Cardiac atrium fibroblast (primary cell): ENCODE measurements around a stretch of chr20.

DNA sequence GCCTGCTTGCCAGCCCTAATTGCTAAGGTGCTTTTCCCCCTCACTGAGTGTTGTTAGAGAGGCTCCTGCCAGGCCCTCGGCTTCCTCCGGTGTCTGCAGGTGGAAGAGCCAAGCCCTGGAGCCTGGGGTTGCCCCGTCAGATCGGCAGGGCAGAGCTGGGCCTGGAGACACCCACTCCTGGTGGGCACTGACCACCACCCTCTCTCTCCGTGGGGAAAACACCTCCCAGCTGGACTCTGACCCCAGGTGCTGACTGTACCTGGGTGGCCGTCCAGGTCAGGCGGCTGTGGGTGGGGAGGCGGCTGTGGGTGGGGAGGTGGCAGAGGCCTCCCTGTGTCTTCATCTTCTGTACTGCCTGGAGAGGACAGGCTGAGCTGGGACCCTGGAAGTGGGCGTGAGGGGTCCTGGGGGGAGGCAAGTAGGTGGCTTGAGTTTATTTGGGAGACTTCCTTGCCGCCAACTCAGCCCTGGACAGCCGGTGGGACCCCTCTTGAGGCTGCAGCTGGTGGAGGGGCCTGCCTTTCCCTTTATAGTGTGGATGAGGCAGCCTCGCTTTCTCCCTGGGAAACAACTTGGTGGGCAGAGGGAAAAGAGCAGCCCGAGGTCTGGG lies 6.2 kb upstream of the CABLES2 start:
- RAMPAGE, long total RNA: no peak

- RAMPAGE, long total RNA: no peak
Observed at GRCh38 chr20:62480195-62480714, 4.5 kb upstream of the GATA5 start.

DNA sequence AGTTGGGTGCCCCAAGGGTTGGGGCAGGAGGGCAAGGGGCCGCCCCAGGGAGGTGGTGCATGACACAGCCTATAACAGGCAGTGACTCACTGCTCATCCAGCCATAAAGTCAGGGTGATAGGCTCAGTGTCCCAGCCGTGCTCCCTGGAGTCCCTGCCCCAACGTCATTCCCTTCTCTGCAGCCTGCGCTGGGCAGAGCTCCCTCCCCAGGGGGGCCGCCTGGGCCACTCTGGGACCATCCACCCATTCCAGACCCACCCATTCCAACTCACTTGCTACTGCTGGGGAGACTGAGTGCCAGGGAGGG lies 13.9 kb upstream of the GATA5 start:
- RAMPAGE, long total RNA: no peak

DNA sequence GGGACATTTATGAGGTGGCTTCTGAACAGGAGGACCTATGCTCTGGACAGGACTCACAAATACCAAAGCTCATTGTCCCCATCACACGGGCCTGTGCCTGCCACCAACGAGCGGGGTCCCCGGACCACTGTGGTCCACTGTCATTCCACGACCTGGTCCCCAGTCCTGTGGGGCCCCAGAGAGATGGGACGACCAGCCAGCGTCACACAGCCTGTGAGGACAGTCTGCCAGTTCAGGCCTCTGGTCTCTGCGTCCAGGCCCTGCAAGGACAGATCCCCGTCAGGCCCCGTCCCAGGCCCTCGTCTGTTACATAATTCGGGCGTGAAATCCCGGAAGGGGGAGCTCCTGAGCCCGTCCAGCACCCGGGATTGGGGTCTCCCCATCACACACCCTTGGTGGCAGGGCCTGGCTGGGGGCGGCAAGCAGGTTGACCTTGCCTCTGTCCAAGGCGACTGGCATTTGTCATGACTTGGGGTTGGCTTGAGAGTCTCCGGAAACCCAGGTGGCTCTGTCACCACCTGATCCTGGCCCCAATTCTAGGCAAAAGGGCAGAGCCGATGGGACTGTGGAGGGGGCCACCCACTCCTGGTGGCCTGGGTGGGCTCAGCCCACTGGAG lies 73.7 kb upstream of the GATA5 start:
- RAMPAGE, long total RNA: no peak

DNA sequence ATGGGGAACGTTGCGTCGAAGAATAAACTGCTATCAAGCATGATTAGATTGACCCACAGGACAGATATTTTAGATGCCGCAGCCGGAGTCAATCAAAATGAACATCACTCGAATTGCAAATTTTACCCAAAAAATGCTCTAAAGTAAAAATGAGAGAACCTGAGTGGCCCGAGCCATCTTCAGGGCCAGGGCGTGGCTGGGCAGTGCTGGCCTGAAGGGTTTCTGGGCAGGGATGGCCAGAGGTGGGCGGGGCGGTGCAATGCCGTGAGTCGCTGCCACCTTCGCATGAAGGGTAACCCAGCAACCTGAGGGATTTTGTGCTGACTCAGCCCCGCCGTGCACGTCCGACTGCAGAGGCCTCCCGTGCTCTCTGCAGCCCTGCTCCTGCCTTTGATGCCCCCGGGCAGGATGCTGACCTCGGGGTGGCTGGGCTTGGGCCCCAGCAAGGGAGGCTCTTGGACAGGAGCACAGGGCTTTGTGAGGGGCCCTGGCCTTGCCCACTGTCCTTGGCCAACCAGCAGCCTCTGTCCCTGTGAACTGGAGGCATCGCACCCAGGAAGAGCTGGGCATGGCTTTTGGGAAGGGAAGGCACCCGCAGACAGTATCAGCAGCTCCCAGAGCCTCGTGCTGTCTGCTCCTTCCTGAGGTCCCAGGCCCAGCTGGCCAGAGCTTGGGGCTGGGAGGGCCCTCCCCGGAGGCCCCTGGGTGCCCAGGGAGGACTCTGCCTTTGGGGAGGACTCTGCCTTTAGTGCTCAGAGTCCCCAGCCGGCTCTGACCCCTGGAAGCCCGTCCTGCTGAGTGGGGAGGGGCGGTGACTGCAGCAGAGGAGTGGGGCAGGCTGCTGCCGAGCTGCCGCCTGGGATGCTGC lies 81.8 kb upstream of the GATA5 start:
- RAMPAGE, long total RNA: no peak

DNA sequence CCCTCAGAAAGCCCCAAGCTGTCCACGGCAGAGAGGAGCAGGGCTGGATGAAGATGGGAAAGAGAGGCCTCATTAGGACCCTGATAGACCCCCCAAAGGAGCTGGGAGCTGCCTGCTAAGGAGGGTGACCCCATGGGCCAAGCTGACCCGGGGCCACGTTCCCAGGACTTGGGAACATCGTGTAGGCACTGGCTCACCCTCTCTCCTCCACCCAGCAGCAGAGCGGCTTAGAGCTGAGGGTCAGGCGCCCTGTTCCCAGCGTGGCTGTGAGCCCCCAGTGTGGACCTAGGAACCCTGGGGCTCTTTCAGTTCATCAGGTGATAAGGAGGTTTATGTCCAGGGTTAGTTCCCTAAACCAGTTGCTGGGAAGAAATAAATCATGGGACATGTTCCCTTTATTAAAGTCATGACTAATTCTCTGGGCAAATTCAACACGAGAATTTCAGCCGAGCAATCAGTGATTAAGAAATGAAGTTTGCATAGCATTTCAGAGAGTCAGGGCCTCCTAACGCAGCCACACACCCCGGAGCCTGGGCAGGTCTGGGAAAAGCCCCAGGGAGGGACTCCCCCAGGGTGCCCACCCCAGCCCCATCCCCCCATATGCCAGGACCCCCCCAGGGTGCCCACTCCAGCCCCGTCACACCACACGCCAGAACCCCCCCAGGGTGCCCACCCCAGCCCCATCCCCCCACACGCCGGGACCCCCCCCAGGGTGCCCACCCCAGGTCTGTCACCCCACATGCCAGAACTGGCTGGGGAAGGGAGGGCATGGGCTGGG lies 20.0 kb downstream of the SLCO4A1 start:
- RAMPAGE, long total RNA: no peak

GRCh38 chr20:62797853-62798703 lies 1.8 kb downstream of the MRGBP start:
- RAMPAGE, long total RNA: no peak

DNA sequence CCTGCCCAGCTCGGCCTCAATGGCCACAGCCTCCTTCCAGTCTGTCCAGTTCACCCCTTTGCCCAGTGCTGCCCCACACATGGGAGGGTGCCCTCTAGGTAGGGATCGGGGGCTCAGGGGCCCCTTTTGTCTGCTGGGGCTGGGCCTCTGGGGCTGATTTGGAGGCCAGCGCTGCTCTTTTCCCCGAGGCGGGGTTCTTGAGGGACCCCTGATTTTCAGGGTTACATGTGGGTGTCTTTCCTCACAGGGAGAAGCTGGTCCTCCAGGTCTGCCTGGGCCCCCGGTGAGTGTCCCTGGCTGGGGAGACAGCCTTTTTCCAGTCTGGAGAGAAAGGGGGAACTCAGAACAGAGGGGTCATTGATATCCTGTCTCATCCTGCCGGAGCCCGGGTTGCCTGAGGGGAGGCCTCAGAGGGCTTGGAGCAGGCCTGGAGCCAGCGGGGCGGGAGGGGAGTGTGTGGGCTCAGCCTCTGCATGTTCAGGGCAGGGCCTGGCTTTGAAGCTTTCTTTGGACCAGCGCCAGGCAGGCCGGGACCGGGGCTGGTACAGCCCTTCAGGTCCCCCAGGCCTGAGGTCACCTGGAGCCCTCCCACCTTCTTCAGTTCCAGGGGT lies 1.5 kb downstream of the COL9A3 start:
- RAMPAGE, long total RNA: no peak

GRCh38 chr20:62860260-62860930 lies 1.2 kb downstream of the TCFL5 start:
- RAMPAGE, long total RNA: no peak

- RAMPAGE, long total RNA: no peak
Observed at GRCh38 chr20:62875404-62876027, 13.9 kb upstream of the TCFL5 start.

DNA sequence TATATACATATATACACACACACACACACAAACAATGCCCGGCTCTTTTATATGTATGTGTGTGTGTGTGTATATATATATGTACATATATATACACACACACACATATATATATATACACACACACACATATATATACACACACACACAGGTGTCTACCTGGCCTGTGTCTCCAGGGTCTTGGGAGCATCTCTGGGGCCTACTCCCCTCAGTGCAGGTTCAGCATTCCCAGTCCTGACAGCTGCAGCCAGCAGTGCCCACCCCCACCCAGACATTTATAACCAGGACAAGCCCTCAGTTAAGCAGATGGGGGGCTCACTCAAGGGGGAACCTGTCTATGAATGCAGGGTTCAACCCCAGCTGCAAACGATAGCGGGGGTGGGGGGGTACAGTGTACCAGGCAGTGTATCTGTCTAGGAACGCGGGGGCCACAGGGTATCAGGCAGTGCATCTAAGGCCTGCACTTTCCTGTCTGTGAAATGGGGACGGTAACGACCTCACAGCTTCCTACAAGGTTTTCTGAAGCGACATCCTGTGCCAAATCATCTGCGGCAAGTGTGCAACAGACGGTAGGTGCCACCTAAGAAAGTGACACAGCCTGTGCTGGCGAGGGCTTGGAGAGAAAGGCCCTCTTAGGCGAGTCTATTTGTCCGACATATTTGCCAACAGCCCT lies 4.0 kb downstream of the DIDO1 start:
- RAMPAGE, long total RNA: no peak

GRCh38 chr20:62924057-62925347 lies 1.8 kb downstream of the DIDO1 start:
- RAMPAGE, long total RNA: no peak

GRCh38 chr20:62968900-62969547 lies 16.5 kb downstream of the SLC17A9 start:
- RAMPAGE, long total RNA: no peak

DNA sequence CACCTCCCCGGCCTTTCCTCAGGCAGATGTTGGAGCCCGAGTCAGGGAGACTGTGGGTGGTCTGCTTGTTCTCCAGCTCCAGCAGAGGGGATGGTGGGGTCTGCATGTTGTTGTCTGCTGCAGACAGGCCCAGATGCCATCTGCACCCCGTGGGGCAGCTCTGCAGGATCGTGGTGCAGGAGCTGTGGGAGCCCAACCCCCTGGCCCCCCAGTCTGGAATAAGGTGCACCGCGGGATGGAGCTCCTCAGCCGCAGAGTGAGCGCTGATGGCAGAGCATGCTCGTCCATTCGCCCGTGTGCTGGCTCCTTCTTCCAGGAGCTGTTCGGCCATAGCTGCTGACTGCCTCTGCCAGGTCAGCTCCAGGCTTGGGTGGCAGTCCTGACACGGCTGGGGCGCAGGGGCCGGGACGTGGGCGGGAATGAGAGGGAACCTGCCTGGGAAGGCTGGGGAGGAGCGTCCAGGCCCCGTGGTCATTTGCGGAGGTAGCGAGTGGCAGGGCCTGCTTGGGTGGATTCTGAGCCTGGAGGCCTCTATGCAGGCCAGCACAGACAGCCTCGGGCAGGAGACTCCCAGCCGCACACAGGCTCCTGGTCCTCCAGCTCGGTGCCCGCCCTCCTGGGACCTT lies 18.1 kb downstream of the SLC17A9 start:
- RAMPAGE, long total RNA: no peak

DNA sequence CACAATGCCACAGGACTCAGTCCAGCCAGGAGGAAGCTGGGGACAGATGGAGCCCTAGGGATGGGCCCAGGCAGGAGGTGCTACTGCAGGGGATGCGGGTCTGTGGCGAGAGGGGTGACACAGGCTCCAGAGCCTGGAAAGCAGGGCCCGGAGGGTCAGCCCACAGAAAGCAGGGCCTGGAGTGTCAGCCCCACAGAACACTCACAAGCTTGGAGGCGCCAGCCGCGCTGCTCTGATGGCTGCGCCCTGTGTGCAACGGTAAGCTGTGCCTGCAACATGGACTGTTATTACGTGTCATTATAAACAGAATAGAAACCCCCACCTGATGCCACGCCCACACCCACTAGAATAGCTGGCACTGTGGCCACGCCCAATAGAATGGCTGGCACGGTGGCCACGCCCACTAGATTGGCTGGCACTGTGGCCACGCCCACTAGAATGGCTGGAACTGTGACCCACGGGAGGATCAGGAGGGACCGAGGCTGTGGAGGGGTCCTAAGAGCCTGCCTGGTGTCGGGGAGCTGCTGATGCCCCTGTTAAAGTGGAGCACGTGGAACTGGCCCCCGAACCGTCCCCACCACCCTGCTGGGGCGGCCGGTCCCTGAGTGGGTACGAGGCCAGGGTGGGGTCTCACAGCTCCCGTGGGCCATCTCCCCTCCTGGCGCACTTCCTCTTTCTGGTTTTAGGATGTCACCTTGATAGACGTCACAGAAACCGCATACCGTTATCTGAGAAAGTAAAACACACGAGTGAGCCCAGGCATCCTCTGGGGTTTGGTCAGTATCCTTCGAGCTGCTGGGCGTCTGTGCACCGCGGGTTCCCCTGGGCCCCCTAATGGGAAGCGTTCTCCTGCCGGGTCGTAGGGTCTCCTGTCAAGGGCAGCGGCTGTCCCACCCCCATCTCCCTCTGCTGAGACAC lies 25.2 kb downstream of the SLC17A9 start:
- RAMPAGE, long total RNA: no peak

- RAMPAGE, long total RNA: no peak
Observed at GRCh38 chr20:63151530-63152316, 64.2 kb downstream of the YTHDF1 start.

DNA sequence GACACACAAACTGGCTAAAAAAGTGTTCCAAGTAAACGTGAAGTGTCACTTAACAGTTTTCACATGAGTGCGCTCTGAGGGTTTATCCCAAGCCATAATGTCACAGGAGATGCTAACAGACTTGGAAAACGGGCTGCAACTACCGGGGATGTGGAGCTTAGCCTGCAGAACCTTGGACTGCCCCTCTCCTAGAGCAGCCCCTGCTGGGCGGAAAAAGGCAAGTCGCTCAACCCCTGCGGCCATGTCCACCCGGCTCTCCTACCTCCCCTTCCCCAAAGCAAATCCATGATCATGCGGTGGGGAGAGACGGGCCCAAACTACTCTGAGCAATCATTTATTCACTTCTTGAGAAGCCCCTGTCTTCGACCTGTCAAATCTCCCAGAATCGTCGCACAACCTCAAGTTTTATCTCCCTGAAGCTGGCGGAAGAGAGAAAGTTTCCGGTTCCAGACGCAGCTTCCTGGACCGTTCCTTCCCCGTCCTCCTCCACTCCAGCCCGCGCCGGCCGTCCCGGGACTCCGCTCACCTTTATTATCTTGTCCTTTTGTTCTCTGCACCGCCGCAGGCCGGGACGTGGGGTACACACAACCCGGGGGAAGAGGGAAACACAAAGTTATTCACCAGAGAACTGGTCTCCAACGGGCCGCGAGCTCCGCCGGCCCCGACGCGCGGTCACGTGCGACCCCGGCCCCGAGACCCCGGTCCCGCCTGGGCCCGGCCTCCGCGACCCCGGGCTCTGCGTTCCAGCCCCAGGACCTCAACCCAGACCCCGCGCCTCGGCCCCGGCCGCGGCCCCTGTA lies 680 bp downstream of the YTHDF1 start:
- RAMPAGE, long total RNA: no peak

DNA sequence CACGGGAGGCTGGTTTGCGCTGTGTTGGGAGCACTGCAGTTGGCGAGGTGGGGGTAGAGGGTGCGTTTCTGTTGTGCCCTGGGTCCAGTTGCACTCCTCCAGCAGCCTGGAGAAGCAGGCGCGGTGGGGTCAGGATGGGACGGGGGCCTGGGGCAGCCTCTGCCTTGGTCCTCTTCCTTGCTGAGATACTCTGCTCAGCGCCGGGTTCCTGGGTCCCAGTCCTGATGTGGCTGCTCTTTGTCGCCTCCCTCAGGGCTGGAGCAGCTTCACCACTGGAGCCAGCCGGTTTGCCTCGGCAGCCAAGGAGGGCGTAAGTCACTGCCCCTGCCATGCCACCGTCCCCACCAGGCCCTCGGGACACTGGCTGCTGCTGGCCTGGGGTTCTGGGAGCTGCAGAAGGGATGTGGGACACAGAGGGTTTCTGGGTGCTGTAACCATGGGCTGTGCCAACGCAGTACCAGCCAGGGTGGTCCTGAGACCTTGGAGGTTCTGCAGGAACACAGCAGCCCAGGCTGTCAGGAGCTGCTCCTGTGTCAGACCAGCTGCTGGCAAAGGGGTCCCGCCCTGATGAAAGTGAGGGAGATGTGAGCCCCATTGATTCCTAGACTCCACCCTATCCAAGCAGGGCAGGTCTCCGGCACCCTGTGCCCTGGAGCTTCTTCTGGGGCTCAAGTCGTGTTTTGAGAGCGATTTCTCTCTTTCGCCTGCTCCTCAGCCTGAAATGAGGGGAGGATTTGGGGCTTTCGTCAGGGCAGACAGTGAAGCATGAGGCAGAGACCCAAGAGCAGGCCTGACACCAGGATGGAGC lies 8.6 kb downstream of the ARFGAP1 start:
- RAMPAGE, long total RNA: no peak

DNA sequence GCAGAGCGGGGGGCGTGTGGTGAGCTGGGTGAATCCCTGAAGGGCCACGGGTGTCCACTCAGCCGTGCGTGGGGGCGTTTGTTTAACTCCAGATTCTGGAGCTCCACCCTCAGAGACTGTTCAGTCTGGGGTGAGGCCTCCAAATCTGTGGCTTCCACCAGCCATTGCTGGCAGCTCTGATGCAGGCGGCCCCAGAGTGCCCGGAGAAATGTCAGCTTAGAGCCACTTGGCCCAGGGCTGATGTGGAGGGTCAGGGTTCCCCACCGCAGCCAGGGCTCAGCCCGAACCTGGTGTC lies 2.6 kb upstream of the CHRNA4 start:
- RAMPAGE, long total RNA: no peak

- RAMPAGE, long total RNA: no peak
Observed at GRCh38 chr20:63567051-63567776, 6.8 kb downstream of the HELZ2 start.